ENCODE data around the gene FZD8.

- RRBS, result no CpG with 5 or more reads among the region's 4 CpGs
Measured at GRCh38 chr10:33198543-33199134, 135.8 kb downstream of the NRP1 start.

GRCh38 chr10:33258831-33259567 is 75.5 kb downstream of the NRP1 start:
- RRBS, result no CpG with 5 or more reads among the region's 16 CpGs

- RRBS, result no CpG with 5 or more reads among the region's 5 CpGs
Measured at GRCh38 chr10:33263373-33264026, 71.0 kb downstream of the NRP1 start.

- RRBS, result no CpG with 5 or more reads among the region's 3 CpGs
Measured at GRCh38 chr10:33291130-33291650, 43.3 kb downstream of the NRP1 start.

DNA sequence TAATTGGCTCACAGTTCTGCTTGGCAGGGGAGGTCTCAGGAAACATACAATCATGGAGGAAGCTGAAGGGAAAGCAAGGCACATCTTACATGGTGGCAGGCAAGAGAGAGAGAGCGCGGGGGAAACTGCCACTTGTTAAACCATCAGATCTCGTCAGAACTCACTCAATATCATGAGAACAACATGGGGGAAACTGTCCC is 344.2 kb upstream of the NRP1 start:
- RRBS, result no CpG with 5 or more reads among the region's 3 CpGs

GRCh38 chr10:34678949-34679734 is 136.0 kb downstream of the PARD3 start:
- RRBS, result 53% methylated on average over 2 of the region's 11 CpGs

GRCh38 chr10:34739847-34740427 is 75.2 kb downstream of the PARD3 start:
- RRBS, result no CpG with 5 or more reads among the region's 10 CpGs

DNA sequence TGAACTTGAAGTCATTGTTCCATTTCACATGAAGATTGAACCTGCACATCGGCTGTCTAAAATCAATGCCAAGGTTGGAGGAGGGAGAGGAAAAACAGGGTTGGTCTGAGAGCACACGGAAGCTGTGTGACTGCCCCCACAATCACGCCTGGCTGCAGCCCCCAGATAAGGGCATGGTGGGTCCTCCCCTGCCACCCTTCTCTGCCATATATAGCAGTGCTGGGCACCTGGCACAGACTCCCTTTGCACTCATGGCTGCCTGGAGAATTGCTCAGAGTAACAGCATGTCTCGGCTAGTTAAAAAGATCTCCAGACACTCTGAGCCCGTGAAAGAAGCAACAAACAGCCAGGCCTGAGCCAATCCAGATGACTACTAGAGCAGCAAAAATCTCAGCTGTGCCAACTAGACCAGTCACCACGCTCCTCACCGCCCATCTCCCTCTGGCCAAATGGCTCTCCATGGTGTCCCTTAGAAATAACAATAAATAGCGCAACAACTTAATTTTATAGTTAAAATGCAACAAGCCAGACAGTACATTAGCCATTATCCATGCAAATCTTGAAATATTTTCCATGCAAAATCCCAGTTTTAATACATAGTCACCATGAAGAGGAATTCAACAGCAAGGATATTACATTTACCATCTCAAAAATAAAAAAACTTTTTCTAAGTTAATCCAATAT is 71.3 kb downstream of the PARD3 start:
- RRBS, result no CpG with 5 or more reads among the region's 8 CpGs

- RRBS, result 1% methylated on average over 17 of the region's 51 CpGs
Measured at GRCh38 chr10:35127363-35128018, 845 bp downstream of the CREM start.

DNA sequence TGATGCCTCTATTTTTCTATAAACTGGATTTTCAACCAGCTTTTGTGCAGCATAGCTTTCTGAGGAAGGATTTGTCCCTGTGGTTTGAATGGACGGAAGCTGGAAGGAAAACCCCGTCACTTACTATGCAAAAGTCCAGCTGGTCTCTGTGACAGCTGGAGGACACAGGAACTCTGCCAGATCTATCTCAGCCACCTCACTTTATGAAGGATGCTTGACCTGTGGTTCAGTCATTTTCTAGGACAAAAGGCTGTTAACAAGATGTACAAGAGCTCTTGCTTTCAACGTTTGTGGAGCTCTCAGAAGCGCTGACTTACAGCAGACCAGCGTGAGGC is 90.8 kb downstream of the CREM start:
- RRBS, result no CpG with 5 or more reads among the region's 5 CpGs

DNA sequence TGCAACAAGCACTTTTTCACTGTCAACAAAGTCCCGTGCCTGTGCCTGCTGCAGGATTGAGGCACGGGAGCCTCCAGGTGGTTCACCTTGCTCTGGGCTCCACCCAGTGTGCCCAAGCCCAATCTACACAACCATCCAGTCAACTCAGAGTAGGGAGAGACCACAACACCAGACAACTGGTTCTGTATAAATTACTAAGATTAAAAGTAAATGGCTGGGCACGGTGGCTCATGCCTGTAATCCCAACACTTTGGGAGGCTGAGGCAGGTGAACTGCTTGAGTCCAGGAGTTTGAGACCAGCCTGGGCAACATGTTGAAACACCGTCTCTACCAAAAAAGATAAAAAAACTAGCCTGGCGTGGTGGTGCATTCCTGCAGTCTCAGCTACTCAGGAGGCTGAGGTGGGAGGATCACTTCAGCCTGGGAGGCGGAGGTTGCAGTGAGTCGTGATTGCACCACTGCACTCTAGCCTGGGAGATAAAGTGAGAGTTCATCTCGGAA is 22.8 kb upstream of the CCNY start:
- RRBS, result no CpG with 5 or more reads among the region's 8 CpGs

- RRBS, result no CpG with 5 or more reads among the region's 7 CpGs
Measured at GRCh38 chr10:35408485-35409661, 72.6 kb downstream of the CCNY start.

GRCh38 chr10:35469973-35470434 is 133.7 kb downstream of the CCNY start:
- RRBS, result no CpG with 5 or more reads among the region's 5 CpGs

GRCh38 chr10:35513164-35513796 is 91.9 kb upstream of the GJD4 start:
- RRBS, result no CpG with 5 or more reads among the region's 7 CpGs

DNA sequence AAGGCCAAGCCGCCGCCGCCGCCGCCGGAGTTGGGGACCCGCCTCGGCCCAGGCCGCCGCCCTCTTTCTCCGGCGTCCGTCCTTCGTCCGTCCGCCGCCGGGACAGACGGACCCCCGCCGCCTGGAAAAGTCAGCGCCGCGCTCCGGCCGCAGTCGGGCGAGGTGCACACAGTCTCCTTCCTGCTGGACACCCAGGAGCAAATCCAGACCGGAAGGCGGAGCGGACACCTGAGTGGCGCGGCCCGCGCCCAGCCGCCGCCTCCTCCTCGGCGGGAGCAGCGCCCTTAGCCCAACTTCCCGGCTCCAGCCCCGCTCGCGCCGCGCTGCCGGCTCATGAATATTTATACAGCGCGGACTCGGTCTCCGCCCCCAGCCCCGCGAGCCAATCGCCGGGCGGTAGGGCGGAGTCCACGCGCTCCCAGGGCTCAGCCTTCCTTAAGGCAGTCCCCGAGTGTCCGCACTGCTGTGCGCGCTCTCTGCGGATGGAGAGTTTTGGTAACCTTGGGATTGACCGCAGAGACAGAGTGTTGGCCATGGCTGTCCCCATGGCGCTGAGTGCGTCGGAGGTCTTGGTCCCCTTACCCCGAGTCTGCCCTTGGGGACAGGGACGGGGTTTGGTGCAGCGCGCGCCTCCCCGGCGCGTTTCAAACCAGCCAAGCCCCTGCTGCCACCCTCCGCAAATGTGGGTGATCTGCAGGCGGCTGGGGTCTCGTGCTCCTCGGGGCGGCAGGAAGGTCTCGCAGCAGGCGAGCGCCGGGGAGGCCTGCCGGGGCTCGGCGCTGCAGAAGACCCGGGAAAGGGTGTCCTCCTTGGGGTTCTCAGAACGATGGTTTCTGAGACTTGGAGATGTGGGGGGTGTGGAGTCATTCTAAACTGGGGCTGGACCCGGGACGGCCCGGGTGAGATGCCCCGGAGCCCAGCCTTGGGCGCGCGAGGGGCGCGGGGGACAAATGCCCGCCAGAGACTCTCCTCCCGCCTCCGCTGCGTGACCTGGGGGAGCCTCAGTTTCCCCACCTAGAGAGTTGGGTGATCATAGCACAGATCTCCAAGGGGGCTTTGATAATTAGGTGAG is at the start of gene FZD8:
TSS of gene FZD8 (minus strand) at position 317 of the 1,072 bp plus-strand sequence.
- RRBS, result 2% methylated on average over 38 of the region's 103 CpGs

- RRBS, result no CpG with 5 or more reads among the region's 7 CpGs
Measured at GRCh38 chr10:35644394-35644749, 2.3 kb upstream of the FZD8 start.

- RRBS, result no CpG with 5 or more reads among the region's 3 CpGs
Measured at GRCh38 chr10:42125006-42125206, 513.5 kb downstream of the ZNF33B start.

DNA sequence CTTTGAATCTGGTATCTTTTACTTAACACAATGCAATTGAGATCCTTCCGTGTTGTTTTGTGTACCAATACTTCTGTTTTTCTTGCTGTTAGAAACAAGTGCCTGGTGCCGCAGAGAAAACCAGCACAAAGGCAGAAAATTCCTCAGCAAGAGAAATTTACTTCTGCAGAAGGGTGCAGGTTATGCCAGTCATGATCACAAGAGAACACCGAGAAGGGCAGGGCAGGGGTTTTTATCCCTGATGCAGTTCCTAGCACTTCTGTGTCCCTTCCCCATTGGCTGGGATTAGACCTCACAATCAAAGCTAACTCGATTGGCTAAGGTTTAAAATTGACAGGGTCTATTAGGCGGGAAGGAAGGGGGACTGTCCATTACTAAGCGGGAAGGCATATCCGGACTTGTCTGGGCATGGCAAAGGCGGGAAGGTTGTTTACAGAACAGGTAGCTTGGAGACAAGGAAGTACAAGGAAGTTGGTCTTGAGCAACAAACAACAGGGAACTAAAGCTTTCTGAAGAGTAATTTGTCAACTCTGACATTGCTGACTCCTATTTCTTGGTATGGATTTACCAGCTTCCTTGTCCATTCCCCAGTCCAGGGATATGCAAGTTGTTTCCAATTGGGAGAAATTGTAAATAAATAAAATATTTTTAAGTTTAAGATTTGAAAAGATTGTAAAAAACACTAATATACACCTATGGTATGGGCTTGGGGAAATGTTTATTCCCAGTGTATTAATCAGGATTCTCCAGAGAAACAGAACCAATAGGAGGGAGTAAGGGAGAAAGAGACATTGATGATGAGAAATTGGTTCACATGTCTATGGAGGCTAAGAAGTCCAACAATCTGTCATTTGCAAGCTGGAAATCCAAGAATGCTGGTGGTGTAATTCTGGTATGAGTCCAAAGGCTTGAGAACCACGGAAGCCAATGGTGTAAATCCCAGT is 2.5 kb upstream of the ZNF33B start:
- RRBS, result no CpG with 5 or more reads among the region's 9 CpGs

- RRBS, result no CpG with 5 or more reads among the region's 6 CpGs
Measured at GRCh38 chr10:42644902-42645505, 6.6 kb upstream of the ZNF33B start.

DNA sequence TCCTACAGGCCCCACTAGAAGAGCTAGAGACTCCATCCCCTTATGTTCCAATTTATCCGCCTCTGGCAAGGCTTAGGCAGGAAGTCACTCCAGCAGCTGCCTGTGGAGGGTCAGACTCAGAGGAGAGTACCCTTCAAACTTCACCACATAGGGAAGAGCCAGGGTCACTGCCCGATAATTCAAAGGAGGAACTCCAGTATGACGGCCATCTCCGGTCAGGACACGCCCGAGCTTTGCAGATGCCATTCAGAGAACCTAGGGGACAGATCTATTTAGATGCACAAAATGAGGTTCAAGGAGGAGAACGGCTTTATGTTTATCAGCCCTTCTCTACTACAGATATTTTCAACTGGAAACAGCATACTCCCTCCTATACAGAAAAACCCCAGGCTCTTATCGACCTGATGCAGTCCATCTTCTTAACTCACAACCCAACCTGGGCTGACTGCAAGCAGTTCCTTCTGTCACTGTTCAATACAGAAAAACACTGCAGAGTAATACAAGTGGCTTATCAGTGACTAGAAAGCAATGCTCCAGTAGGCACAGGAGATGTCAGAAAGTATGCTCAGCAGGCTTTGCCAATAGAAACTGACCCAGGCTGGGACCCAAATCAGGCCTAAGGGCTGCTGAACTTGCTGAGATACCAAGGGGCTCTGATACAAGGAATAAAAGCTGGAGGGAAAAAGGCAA is 8.6 kb upstream of the ZNF33B start:
- RRBS, result no CpG with 5 or more reads among the region's 8 CpGs